Ovary (tissue), 7 donors: Measurements from ENCODE around the genes MKNK1, CYP4Z1 and SLC5A9.

DNA sequence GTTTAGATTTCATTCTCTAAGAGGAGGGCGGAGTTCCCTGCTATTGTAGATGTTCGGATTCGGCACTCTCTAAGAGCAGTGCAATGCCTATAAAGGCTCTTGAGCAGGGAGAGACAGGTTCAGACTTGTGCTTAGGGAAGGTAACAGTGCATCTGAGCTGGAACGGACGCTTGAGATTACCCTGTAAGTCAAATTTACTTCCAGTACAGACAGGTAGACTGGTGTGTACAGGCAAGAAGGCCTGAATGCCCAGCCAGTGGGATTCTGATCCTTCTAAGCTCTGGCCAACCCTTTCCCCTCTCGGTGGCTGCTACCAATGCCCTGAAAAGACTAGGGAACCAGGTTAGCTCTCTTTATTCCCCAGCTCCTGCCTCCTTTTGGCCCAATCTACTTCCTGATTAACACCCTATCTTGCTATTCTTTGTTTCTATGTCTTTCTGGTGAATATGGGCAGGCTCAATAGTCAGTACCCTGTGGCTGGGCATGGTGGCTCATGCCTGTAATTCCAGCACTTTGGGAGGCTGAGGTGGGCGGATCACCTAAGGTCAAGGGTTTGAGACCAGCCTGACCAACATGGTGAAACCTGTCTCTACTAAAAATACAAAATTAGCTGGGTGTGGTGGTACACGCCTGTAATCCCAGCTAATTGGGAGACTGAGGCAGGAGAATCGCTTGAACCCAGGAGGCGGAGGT, 15.6 kb downstream of the LURAP1 start:
- PRO-cap, 7 experiments = no peak in any of the 7 experiments
- RAMPAGE, long total RNA, 2 experiments = no peak in any of the 2 experiments

- PRO-cap, 7 experiments = no peak in any of the 7 experiments
- RAMPAGE, long total RNA, 2 experiments = no peak in any of the 2 experiments
Observed at GRCh38 chr1:46300352-46301203, 2.8 kb downstream of the LRRC41 start.

- PRO-cap, 7 experiments = no peak in any of the 7 experiments
- RAMPAGE, long total RNA, 2 experiments = no peak in any of the 2 experiments
Observed at GRCh38 chr1:46522187-46522978, 12.9 kb downstream of the TMEM275 start.

DNA sequence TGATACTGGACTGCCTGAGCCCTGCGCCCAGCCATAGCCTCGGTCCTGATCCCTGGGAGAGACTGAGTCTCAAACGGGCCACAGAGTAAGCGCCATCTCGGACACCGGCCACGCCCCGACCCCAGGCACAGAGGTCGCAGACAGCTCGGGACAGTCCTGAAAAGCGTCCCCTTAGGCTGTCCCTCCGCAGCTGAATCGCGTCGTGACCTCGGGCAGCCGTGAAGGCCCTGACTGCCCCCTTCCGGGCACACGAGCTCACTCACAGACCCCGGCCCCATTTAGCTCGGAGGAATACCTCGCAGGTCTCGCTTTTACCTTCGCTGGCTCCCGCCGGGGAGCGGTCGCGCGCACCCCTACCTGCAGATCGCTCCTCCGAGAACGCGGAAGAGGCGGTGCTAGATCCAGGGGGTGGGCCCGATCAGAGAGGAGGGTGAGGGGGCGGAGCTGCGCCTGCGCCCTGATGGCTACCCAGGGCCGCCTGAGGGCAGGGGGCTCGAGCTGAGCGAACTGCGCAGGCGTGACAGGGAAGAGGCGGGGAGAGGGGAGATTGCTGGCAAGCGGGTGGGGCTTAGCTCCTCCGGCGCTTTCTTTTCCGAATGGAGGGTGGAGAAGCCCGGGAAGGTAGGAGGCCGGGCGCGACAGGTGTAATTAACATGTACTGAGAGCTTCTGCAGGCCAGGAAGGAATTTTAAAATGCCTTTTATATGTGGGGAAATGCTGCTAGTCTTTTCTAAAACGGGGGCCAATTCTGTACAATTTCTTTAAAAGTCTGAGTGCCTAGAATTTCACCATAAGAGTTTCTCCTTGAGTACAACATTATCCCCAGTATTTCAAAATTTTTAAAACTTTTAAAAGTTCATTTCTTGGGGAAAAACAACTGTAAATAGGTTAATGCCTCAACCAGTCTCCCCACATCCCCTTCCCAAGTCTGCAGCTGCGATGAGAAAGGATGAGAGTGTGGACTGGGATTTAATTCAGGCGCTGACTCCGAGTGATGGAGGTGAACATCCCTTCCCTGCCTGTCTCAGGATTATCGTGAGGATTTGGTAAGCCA, at the start of gene MKNK1:
MKNK1 (minus strand) TSS at position 399 of the 1,054 bp plus-strand sequence.
- PRO-cap, 7 experiments = peak in 7 of 7 experiments; most common plus-strand start position 583 of the sequence (in 3); most common minus-strand start position 380 of the sequence (in 7)
- RAMPAGE, long total RNA, 2 experiments = start-site peak on the minus strand in 2 of 2 experiments, centred at positions 363 to 400 of the sequence, 91 to 355 reads per replicate

- PRO-cap, 7 experiments = no peak in any of the 7 experiments
- RAMPAGE, long total RNA, 2 experiments = no peak in any of the 2 experiments
Observed at GRCh38 chr1:46658251-46658947, 9.8 kb downstream of the ATPAF1 start.

DNA sequence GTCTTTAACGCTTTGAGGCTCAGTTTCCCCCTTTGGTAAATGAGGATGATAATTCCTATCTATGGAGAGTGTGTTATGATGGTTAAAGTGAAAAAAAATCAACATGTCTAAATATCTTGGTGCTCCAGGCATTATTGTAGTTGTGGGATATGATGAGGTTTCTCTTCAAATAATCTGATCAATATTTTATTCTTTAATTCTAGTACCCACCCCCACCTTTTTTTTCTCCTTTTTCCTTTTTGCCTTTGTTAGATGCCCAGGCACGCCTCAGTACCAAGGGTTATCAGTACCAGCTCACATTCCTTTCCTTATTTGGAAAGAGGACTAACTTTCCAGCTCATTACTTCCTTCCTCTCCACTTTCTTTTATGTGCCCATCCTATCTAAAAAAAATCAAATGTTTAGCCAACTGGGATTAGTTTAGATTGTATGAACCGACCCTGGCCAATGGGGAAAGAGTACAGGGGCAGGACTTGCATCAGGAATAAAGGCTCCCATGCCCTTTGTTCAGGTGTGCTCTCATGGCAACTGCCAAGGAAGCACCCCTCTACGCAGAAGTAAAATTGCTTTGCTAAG, 35.7 kb upstream of the EFCAB14 start:
- PRO-cap, 7 experiments = no peak in any of the 7 experiments
- RAMPAGE, long total RNA, 2 experiments = no peak in any of the 2 experiments

- PRO-cap, 7 experiments = no peak in any of the 7 experiments
- RAMPAGE, long total RNA, 2 experiments = no peak in any of the 2 experiments
Observed at GRCh38 chr1:46857384-46857910, 58.6 kb downstream of the CYP4B1 start.

GRCh38 chr1:47067100-47067576, at the start of gene CYP4Z1:
Gene CYP4Z1 (plus strand): TSS chr1:47067231.
- PRO-cap, 7 experiments = no peak in any of the 7 experiments
- RAMPAGE, long total RNA, 2 experiments = no peak in any of the 2 experiments

DNA sequence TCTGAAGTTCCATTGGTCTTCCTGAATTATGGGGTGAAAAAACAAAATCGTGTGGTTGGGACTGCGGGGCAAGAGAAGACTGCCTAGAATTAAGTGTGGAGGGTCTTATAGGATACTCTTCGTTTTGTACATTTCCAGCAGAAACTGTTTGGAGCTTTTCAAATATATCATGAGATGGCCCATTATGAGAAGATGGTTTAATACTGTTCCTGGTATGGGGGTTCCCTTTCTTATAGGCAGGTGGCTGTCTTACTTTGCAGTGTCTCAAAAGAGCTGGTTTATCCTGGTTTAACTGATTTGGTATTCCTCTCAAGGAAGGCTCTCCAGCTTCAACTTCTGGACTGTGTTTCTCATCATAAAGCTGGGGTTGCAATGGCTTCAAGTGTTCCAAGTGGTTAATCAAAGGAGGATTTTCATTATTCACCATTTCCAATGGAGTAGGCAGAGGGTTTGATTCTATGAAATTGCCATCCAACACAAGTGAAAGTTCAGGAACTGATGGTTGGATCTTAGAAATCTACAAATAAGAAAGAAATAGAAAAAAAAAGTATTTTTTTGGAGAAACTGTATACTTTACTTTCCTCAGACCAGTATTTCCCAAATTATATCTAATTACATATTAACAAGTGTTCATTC, 33.1 kb downstream of the STIL start:
- PRO-cap, 7 experiments = no peak in any of the 7 experiments
- RAMPAGE, long total RNA, 2 experiments = no peak in any of the 2 experiments

- PRO-cap, 7 experiments = no peak in any of the 7 experiments
- RAMPAGE, long total RNA, 2 experiments = no peak in any of the 2 experiments
Observed at GRCh38 chr1:47482134-47482333, 44.2 kb downstream of the FOXD2 start.

GRCh38 chr1:47656820-47657733, 219.2 kb downstream of the FOXD2 start:
- PRO-cap, 7 experiments = peak in 3 of 7 experiments; most common plus-strand start chr1:47657062 (in 3); most common minus-strand start chr1:47657468 (in 1)
- RAMPAGE, long total RNA, 2 experiments = no peak in any of the 2 experiments

- PRO-cap, 7 experiments = no peak in any of the 7 experiments
- RAMPAGE, long total RNA, 2 experiments = no peak in any of the 2 experiments
Observed at GRCh38 chr1:47701834-47702069, 263.9 kb downstream of the FOXD2 start.

- PRO-cap, 7 experiments = no peak in any of the 7 experiments
- RAMPAGE, long total RNA, 2 experiments = no peak in any of the 2 experiments
Observed at GRCh38 chr1:47726930-47727366, 270.2 kb downstream of the TRABD2B start.

- PRO-cap, 7 experiments = no peak in any of the 7 experiments
- RAMPAGE, long total RNA, 2 experiments = no peak in any of the 2 experiments
Observed at GRCh38 chr1:47865686-47866449, 131.3 kb downstream of the TRABD2B start.

GRCh38 chr1:47871636-47872258, 125.4 kb downstream of the TRABD2B start:
- PRO-cap, 7 experiments = no peak in any of the 7 experiments
- RAMPAGE, long total RNA, 2 experiments = no peak in any of the 2 experiments

DNA sequence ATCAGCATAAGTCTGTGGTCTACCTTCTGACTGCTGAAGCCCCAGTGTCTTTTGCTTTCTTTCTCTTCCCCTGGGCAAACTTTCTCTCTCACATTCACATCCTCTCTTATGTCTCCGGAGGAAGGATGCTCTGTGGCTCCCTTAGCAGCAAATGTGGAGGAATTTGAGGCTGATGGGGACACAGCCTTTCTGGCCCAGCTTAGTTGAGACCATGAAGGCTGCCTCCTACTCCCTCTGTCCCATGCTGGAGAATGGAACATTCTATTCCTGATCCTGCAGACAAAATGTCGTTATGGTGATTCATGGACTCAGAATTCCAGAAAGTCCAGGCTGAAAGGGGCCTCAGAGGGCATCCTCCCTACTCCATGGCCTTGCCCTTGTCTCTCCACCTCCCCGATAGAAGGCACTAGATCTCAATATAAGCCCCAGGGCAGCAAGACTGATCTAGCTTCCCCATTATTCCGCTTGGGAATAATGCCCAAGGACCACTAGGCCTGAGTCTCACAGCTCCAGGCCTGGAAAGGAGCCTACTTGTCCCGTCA, 52.6 kb upstream of the TRABD2B start:
- PRO-cap, 7 experiments = no peak in any of the 7 experiments
- RAMPAGE, long total RNA, 2 experiments = no peak in any of the 2 experiments

DNA sequence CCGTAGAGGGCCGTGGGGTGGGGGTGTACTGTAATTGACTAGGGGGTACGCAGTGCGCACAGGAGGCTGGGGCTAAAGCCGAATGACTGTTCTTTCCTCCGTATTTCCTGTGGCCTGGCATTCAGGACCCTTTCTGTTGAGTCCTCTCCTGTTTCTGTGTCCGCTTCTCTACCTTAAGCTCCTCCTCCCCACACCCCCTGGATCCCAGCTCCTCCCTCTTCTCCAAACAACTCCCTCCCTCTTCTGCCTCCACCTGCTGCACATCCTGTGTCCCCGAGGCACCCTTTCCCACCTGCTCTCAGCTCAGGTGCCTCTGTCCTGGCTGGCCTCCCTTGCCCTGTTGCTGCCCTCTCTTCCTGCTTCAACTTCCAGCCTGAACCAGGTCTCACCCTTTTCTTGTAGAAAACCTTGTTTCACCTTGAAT, 58.6 kb upstream of the TRABD2B start:
- PRO-cap, 7 experiments = no peak in any of the 7 experiments
- RAMPAGE, long total RNA, 2 experiments = no peak in any of the 2 experiments

- PRO-cap, 7 experiments = no peak in any of the 7 experiments
- RAMPAGE, long total RNA, 2 experiments = no peak in any of the 2 experiments
Observed at GRCh38 chr1:48222423-48222813, at the start of gene SLC5A9. Gene SLC5A9 (plus strand): TSS chr1:48222716.

DNA sequence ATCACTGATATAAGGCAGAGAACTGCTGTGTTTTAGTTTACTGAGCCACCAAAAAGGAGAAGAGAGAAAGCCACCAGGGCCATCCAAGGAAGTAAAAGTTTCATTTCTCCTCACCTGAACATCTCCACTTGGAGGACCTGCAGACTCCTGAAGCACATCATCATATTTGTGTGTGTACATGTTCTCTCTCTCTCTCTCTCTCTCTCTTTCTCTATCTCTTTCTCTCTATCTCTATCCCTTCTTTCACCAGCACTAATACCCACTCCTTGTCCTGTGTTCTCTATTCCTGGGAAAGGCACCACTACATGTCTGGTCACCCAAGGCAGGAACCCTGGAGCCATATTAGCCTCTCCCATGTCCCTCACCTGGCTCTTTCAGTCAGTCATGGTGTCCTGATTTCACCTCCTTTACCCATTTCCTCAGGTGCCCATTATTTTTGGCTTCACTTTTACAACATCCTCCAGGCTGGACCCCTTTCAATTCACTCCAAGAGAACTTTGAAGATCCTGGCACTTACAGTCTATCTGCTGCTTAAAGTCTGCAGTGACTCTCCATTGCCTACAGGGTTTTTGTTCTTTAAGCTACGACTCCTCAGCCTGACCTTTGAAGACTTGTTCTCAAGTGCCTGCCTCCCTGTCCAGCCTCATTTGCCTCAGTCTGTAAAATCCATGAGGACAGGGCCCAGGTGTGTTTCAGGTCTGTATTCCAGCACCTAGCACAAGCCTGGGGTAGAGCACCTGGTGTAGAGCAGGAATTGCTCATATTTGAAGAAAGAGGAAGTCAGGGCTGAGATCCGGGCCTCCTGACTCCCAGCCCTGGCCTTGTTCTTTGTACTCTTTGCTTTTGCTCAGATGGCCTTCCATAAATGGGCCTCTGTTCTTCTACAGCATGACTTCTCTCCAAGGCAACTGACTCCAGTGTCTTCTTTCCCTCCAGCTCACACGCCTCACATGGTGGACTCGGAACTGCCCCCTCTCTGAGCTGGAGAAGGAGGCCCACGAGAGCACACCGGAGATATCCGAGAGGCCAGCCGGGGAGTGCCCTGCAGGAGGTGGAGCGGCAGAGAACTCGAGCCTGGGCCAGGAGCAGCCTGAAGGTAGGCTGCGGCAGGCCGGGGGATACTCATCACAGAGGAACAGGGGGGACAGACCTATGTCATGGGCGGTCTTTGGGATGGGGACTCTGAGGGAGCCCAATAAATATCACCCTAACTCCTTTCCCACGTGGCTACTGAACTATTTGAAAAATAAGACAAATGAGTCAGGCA, 19.4 kb downstream of the SLC5A9 start:
- PRO-cap, 7 experiments = no peak in any of the 7 experiments
- RAMPAGE, long total RNA, 2 experiments = no peak in any of the 2 experiments

- PRO-cap, 7 experiments = no peak in any of the 7 experiments
- RAMPAGE, long total RNA, 2 experiments = no peak in any of the 2 experiments
Observed at GRCh38 chr1:48677397-48677891, 99.2 kb downstream of the BEND5 start.